Metastatic Pancreatic Carcinoma in the Ovary (tissue), 1 donor: ENCODE measurements around the genes HEG1 and ALDH1L1.

GRCh38 chr3:124841306-124841941 lies 45.7 kb downstream of the ITGB5 start:
- PRO-cap = no peak

- PRO-cap = no peak
Observed at GRCh38 chr3:124858806-124859711, 28.1 kb downstream of the ITGB5 start.

DNA sequence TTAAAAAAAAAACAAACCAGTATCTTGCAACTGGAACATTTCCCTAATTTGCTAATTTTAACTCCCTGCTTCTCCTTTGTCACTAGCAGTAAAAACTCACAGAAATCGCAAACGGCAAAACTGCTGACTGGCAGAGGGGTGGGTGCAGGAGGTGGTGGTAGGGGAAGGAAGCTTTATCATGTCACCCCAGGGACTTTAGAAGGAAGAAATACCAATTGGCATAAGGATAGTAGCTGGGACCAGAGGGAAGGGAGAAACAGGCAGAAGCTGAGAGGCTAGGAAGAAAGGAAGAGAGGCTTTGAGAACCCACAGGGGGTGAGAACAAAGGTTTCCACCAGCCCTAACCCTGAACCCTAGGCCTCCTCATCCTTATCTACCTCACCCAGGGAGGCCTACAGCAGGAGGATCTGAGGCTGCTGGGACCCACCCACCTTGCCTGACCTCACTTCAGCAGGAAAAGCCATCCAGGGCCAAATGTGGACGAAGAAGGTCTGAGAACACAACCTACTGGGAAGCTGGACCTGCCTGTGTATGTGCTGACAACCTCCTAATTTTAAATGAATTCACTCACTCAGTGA lies 10.7 kb downstream of the ITGB5 start:
- PRO-cap = no peak

- PRO-cap = no peak
Observed at GRCh38 chr3:125027094-125027562, 28.7 kb downstream of the HEG1 start.

DNA sequence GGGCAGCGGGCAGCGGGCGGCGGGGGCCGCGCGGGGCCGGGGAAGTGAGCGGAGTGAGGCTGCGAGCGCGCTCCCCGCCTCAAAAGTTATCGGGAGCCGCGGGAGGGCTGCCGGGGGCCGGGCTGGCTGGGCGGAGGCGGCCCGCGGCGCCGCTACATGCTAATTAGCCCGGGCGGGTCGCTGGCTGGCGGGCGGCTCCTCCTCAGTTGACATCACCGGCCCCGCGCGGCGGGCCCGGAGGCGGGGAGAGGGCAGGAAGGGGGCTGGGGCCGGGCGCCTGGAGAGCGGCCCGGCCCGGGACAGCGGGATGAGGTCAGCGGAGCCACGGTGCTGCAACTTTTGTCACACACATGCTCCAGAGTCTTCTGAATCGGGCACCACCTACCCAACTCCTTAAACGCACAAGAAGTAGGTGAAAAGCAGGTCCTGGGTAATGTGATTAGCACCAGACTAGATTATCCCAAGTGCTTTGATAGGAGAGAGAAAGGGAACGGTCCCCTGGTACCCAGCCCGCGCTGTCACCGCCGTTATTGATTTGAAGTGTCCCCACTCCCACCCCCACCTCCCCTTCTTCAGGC lies at the start of gene HEG1:
TSS of gene HEG1 (minus strand) at position 55 of the 578 bp plus-strand sequence.
- PRO-cap = bidirectional peak, plus-strand start at position 310 of the sequence, minus-strand start at position 88 of the sequence

GRCh38 chr3:125060953-125061954 lies 5.5 kb upstream of the HEG1 start:
- PRO-cap = no peak

- PRO-cap = no peak
Observed at GRCh38 chr3:125241114-125241863, 28.7 kb upstream of the SLC12A8 start.

DNA sequence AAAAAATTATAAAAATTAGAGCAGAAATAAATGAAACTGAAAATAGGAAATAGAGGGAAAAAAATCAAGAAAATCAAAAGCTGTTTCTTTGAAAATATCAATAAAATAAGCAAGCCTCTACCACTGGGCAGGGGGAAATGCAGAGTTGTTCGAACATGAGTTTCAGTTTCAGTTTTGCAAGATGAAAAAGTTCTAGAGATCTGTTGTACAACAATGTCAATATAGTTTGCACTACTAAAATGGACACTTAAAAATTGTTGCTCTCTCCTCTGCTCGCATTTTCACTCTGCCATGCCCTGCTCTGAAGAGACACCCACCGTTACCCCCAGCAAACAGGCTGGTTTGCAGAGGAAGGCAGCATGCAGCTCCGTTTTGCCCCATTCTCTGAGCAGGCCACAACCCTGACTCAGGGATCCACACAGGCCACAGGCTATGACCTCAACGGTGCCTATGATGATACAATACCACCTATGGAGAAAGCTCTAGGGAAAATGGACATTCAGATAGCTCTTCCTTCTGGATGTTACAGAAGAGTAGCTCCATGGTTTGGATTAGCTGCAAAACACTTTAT lies 64.4 kb downstream of the ZNF148 start:
- PRO-cap = no peak

DNA sequence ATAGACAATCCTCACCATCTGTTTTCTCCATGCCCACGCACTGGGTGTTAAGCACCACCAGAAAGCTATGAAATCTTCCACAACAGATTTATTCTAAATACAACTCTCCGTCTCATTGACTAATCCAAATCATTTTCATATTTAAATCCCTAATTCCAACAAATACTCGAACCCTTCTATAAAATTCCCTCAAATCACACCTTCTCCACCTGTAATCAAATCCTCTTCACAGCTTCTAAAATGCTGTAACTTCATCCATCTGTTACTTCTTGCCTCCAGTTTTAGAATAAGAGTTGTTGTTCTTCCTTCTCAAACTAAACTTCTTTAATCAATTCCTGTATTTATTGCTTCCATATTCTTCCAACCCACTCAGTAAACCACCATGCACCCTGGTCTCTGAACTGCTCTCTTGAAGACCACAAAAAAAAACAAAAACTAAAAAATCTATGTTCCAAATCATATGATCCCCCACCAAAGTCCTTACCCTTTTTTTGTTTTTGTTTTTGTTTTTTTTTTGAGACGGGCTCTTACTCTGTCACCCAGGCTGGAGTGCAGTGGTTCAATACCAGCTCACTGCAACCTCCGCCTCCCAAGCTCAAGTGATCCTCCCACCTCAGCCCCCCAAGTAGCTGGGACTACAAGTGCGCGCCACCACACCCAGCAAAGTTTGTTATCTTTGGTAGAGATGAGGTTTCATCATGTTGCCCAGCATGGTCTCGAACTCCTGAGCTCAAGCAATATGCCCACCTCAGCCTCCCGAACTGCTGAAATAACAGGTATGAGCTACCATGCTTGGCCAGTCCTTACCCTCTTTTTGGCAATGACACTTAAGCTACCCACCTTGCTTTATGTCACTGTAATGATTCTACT lies 12.8 kb downstream of the ZNF148 start:
- PRO-cap = no peak

- PRO-cap = no peak
Observed at GRCh38 chr3:125547348-125547782, 27.4 kb upstream of the SNX4 start.

GRCh38 chr3:125594047-125594552 lies 1.2 kb downstream of the OSBPL11 start:
- PRO-cap = no peak

DNA sequence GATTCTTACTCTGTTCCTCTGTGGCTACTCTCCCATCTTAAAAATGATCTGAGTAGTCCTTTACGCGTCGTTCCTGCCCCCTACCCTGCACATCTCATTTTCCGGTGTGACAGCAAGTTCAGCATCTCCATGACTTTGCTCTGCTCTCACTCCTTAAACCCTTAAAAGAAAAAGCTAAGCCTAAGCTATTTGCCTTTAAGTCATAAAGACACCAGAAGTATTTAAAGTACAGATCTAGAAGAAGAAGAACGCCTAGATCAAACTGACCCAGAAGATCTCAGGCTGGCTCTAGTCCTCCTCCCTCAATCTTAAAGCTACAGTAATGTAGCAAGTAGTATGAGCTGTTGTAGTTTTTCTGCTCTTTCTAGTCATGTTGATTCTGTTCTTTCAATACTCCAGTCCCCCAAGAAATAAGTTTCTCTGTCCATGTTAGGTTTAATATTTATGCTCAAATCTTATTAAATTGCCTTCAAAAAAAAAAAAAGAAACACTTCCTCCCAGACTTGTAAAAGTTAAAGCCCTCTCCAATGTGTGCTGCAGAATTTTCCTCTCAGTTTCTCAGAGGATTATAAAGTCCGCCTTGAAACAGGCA lies 135.1 kb upstream of the ROPN1B start:
- PRO-cap = no peak

- PRO-cap = no peak
Observed at GRCh38 chr3:125885990-125886512, 82.9 kb upstream of the ROPN1B start.

GRCh38 chr3:126067942-126068281 lies 16.0 kb downstream of the SLC41A3 start:
- PRO-cap = no peak

DNA sequence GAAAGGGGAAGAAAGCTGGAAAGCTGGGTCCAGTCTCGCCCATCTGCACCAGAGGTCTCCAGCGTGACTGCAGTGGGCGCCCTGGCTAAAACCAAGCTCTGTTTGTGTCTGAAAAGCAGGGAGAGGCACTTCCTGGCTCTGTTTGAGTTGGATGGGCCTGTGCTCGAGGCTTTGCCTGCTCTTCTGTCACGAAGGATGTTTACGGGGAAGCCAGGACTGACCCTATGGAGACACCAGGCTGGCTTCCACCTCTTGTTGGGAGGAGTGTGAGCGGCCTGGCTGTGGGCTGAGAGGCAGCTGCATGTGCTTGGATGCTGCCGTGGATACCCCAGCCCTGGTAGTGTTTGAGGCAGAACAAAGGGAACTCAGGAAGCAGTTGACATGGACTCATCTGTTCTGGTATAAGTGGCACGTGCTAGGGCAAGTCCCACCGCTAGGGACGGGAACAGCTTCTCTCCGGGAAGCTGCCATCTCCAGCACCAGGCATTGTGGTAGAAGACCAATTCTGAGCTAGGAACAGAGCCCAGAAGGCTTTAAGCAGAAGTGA lies 17.6 kb upstream of the SLC41A3 start:
- PRO-cap = no peak

- PRO-cap = bidirectional peak, plus-strand start at chr3:126180679, minus-strand start at chr3:126180607
Observed at GRCh38 chr3:126180270-126181308, at the start of gene ALDH1L1. Gene ALDH1L1 (minus strand): TSS chr3:126180586.

- PRO-cap = no peak
Observed at GRCh38 chr3:126197483-126198787, 17.5 kb upstream of the ALDH1L1 start.

- PRO-cap = no peak
Observed at GRCh38 chr3:126351920-126353124, 4.9 kb downstream of the KLF15 start.

DNA sequence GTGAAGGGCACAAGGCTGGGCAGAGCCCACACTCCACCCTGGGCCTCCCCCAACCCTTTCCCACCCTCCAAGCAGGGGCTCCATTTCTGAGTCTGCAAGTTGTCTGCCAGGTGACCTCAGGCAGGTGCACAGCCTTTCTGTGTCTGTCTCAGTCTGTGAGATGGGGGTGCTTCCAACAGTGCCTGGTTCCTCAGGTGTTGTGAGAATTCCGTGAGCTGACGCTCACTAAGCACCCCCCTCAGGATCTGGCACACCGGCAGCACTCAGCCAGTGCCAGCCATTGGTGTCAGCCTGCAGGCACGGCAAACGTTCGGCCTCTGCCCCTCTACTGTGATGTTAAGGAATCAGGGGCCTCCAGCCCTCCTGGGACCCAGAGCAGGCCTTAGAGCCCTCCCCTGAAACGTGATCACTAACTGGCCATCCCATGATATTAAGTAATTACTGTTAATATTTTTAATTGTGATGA lies 2.4 kb downstream of the KLF15 start:
- PRO-cap = no peak

DNA sequence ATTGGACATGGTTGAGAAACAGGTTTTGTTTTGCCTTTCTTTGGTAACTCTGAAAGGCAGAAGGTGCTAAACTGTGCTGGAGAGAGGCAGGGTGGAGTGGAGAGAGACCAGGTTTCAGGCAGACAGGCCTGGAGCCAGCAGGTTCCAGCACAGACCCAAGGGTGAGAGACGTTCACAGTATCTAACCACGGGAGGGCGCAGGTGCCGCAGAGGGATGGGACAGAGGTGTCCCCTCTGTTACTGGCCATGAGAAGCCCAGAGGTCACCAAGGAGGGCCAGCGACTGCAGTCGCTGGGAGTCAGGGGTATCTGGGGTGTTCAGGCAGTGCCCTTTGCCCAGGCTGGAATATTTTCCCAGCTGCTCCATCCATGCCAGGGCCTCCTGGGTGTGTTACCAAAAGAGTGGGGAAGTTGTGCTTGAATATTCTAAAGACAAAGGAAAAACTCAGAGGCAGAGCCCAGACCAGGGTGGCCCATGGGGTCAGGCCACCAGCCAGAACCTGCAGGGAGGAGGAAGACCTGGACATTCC lies 15.7 kb upstream of the KLF15 start:
- PRO-cap = no peak